ENCODE results near the genes NOP53 and BSPH1.

- PRO-cap = no peak
- RAMPAGE, long total RNA, 4 experiments = no peak in any of the 4 experiments
These were observed 23.6 kb downstream of the ZNF541 start for GRCh38 chr19:47549266-47549854.

DNA sequence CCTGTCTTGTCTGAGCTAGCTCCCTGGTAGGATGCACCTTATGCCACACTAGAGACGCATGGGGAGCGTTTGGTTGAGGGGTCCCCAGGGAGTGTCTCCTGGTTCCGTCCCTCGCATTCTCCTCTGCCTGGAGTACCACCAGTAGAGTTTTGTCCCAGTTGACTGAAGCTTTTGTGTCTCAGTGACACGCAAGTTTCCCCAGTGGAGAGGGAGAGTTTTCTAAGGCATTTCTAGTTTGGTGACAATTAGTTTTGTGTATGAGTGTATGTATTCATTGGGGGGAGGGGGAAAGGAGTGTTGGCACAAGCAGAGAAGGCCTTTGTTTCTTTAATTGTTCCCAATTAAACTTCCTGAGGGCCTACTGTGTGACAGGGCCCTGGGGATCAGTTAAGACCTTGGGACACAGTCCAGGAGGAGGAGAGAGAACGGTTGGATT lies 4.7 kb downstream of the BICRA start:
- PRO-cap = no peak
- RAMPAGE, long total RNA, 4 experiments = no peak in any of the 4 experiments

DNA sequence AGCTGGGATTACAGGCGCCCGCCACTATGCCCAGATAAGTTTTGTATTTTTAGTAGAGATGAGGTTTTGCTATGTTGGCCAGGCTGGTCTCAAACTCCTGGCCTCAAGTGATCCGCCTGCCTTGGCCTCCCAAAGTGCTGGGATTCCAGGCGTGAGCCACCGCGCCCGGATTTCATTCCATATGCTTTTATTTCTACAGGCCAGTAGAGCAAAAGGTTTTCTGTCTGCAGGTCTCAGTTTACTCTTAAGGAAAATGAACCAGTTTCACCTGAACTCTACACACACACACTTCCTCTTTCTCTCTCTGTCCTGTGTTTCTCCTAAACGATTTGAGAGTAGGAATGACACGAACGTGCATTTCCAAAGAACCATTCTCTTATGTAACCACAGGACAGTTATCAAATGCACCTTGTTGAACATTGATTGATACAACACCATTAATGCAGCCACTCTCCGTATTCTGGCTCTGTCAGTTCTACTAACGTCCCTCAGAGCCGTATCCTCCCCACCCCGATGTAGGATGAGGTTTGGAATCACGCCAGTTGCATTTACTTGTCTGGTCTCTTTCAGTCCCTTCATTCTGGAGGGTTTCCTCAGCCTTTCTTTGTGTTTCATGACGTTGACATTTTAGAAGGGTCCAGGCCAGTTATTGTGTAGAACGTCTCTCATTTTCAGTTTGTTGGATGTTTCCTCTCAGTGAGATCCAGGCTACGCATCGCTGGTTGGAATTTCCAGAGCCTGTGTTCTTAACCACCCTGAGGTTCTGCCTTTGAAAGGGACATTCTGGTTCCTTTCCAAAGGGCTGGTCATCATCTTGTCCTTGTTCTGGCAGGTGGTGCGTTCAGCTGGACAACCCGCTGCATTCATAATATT lies 35.9 kb downstream of the BICRA start:
- PRO-cap = no peak
- RAMPAGE, long total RNA, 4 experiments = no peak in any of the 4 experiments

- PRO-cap = unidirectional peak, plus-strand start at chr19:47745541; bidirectional peak, plus-strand start at chr19:47745829, minus-strand start at chr19:47745781
- RAMPAGE, long total RNA, 4 experiments = start-site peak on the plus strand in 4 of 4 experiments, at chr19:47745526-47745718 at its widest, 51 to 671 reads per replicate
These were observed at the start of gene NOP53 for GRCh38 chr19:47745074-47746030. NOP53 (plus strand) TSS chr19:47745546.

GRCh38 chr19:47781941-47782467 lies 3.5 kb downstream of the SELENOW start:
- PRO-cap = unidirectional peak, minus-strand start at chr19:47782073
- RAMPAGE, long total RNA, 4 experiments = no peak in any of the 4 experiments

DNA sequence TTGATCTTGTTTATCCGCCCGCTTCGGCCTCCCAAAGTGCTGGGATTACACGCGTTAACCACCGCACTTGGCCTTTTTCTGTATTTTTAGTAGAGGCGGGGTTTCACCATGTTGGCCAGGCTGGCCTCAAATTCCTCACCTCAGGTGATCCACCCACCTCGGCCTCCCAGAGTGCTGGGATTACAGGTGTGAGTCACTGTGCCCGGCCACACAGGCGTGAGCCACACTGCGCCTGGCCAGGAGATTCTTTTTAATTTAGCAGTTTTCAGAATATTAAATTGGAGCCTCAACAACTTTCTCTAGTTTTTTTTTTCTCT lies 11.3 kb downstream of the SELENOW start:
- PRO-cap = no peak
- RAMPAGE, long total RNA, 4 experiments = no peak in any of the 4 experiments

- PRO-cap = no peak
- RAMPAGE, long total RNA, 4 experiments = no peak in any of the 4 experiments
These were observed 6.0 kb upstream of the TPRX2 start for GRCh38 chr19:47853135-47853430.

DNA sequence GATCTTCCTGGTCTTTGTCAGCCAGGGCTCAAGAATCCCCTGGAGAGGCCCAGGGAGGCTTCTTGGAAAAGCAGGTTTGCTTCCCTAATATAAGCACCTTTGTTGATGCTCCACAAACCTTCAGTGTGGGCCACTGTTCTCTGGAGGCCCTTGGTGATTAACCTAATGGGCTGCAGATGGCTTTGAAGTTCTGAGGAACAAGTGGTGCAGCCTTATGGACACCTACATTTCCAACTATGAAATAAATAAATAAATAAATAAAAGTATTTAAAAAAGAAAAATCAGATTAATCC lies at the start of gene BSPH1:
Gene BSPH1, minus strand, starts transcription at position 61 of the 293 bp plus-strand sequence.
- PRO-cap = no peak
- RAMPAGE, long total RNA, 4 experiments = no peak in any of the 4 experiments

DNA sequence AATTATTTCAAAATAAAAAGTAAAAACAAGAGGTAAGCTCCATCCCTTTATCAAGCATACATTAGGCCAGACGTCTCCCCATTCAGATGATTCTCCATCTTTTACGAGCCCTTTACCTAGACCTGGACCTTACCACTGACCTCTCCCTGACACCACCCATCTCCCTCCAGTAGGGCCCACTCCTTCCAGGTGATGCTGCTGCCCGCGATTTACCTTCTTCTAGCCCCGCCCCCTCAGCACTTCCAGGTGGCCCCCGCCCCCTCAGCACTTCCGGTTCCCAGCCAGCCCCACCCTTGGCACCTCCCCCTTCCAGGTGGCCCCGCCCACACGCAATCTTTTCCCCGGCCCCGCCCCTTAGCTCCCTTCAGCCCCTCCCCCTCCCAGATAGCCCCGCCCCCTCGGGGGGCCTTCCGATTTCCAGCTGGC lies 662 bp downstream of the LIG1 start:
- PRO-cap = bidirectional peak, plus-strand start outside the sequence, minus-strand start at position 211 of the sequence
- RAMPAGE, long total RNA, 4 experiments = no peak in any of the 4 experiments

DNA sequence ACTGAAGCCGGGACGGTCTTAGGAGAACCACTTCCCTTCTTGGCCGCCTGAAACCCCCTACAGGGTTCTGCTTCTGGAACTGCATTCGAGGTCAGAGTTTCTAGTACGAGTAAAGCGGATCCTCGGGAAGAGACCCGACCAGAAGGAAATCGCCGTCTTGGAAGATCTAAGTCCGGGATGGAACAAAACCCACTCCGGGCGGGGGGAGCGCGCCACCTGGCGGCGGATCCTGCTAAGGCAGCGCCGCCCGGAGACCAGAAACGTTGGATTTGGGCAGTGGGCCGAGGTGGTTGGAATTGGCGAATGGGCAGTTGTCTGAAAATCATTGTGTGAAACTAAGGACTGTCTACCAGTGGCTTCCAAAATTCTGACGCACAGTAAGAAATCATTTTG lies 21.3 kb downstream of the ZNF114 start:
- PRO-cap = no peak
- RAMPAGE, long total RNA, 4 experiments = no peak in any of the 4 experiments

DNA sequence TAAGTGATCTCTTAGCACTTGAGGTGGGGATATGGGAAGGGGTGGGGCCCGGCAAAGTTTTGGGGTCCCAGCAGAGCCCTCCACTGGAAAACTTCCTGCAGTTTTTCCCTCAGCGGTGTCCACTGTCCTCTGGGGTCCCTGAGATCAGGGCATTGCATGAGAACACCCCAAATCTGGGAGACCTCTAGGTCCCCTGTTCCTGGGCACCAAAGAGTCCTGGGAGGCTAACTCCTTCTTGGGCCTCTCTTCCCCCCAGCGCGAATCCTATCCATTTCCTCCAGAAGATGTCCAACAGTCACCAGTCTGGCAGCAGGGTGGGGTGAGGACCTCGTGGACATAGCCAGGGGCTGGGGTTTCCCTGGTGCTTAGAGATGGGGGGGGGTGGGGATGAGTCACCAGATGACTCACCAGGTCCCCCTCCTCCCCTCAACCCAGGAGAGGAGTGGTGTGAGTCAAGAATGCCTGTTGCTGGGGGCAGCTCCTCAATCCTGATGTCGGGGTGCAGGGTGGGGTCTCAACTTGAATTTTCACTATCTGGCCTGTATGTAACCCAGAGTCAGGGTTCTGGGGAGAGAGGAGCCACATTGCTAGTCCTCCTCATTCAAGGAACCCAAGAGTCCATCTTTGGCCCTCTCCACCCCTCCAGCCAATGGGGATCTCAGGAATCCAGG lies 518 bp downstream of the EMP3 start:
- PRO-cap = bidirectional peak, plus-strand start at position 450 of the sequence, minus-strand start at position 338 of the sequence
- RAMPAGE, long total RNA, 4 experiments = no peak in any of the 4 experiments

DNA sequence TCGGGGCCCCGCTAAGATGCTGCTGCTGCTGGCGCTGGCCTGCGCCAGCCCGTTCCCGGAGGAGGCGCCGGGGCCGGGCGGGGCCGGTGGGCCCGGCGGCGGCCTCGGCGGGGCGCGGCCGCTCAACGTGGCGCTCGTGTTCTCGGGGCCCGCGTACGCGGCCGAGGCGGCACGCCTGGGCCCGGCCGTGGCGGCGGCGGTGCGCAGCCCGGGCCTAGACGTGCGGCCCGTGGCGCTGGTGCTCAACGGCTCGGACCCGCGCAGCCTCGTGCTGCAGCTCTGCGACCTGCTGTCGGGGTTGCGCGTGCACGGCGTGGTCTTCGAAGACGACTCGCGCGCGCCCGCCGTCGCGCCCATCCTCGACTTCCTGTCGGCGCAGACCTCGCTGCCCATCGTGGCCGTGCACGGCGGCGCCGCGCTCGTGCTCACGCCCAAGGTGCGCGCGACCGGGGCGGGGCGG lies 5.0 kb downstream of the GRIN2D start:
- PRO-cap = unidirectional peak, minus-strand start at position 294 of the sequence; unidirectional peak, minus-strand start at position 322 of the sequence; bidirectional peak, plus-strand start outside the sequence, minus-strand start at position 427 of the sequence
- RAMPAGE, long total RNA, 4 experiments = no peak in any of the 4 experiments

- PRO-cap = bidirectional peak, plus-strand start at chr19:48502443, minus-strand start at chr19:48502280
- RAMPAGE, long total RNA, 4 experiments = no peak in any of the 4 experiments
These were observed 9.5 kb downstream of the LMTK3 start for GRCh38 chr19:48502014-48502721.

DNA sequence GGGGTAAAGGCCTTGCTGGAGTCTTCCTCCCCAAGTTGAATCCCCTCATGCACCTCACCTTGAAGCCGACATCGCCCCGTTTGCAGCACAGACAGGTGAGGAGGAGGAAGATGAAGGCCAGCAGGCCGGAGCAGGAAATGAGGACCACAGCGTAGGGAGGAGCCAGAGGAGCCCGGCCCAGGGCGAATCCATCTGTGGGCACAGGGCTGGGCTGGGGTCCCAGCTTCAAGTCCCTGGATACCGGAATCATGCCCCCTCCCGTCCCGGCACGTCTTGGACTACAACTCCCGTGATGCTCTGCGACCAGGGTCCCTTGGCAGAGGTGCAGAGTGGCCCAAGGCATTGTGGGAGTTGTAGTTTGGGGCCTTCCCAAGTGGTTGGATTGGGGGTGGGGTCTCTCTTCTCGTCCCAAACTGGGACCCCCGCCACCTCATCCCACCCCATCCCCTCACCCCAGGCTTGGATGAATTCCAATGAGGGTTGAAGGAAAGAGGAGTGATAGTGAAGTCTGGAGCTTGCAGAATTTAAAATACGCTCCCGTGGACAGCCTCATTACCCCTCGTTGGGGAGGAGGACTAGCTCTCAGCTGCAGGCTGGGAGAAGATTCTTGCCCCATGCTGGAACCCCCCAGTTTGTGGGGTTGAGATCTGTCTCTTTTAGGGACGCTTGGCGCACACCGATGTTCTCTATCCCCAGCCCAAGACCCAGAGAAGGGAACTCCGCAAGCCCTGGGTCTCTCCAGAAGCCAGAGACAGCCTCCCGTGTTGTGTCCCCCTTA lies 1.0 kb downstream of the LMTK3 start:
- PRO-cap = no peak
- RAMPAGE, long total RNA, 4 experiments = no peak in any of the 4 experiments

- PRO-cap = no peak
- RAMPAGE, long total RNA, 4 experiments = no peak in any of the 4 experiments
These were observed 21.3 kb downstream of the SULT2B1 start for GRCh38 chr19:48573132-48573770.

GRCh38 chr19:48632651-48633822 lies 4.1 kb downstream of the DBP start:
- PRO-cap = bidirectional peak, plus-strand start at chr19:48632866, minus-strand start at chr19:48632927; unidirectional peak, plus-strand start at chr19:48633401
- RAMPAGE, long total RNA, 4 experiments = no peak in any of the 4 experiments

DNA sequence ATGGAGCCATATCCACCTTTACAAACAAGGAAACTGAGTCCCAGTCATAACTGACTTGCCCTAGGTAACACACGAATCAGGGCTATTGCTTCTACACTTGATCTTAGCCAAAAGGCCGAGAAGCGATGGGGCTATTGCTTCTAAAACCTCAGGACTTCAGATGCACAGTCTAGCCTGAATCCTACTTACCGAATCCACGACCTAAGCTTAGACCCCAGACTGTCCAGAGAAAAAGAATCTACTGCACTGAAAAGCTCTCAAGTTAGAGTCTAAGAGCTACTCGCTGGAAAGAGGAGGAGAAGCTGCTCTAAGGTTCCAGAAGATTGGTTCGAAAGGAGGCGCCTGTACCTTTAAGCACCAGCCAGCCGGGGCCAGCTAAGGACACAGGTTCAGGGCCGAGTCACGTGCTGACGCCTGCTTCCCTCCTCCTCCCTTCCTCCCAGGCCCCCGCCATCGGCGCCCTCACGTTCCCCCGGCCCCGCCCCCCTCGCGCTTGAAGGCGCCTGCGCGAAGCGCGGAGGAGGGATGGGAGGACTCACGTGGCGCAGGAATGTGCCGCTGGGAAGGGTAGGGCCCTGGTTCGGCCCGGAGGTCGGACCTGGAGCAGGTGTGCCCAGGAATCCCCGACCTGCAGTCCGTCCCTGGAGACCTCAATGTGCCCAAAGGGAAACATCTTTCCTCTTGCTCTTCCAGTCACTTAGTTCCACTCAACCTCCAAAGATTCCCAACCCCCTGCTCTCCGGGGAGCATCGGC lies 2.8 kb downstream of the DBP start:
- PRO-cap = bidirectional peak, plus-strand start at position 576 of the sequence, minus-strand start at position 325 of the sequence
- RAMPAGE, long total RNA, 4 experiments = start-site peak on the minus strand in 3 of 4 experiments, centred at positions 316 to 341 of the sequence, 7 to 22 reads per replicate

DNA sequence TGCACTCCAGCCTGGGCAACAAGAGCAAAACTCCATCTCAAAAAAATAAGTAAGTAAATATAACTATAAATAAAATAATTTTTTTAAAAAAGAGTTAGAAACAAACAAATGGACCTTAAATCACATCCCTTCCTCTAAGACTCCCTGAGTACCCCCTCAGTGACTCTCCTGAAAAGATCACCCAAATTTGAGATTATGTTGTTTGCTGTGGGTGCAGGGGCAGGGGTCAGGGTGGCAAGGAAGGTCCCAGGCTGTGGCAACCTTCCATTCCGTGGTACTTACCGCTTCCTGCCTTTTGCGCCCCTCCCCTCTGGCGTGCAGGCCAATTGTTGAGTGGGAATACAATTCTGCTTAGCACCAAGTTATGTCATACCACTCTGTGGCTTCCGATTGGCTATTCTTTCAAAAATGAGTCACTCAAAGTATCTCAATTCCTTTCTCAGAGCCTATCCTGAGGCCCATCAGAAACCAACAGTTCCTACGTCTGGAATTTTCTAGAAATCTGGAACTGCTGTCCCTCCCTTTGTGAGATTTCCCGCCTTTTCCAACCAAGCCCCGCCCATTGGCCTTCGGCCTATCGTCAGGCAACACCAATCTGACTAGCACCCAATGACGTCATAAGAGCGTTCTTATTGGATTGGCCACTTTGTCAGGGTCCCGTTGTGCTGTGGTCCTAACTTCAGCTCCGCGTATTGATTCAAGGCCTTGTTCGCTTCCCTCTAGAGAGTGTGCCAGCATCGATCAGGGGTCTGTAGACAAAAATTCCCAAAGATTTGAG lies 12.0 kb downstream of the NTN5 start:
- PRO-cap = no peak
- RAMPAGE, long total RNA, 4 experiments = no peak in any of the 4 experiments

- PRO-cap = no peak
- RAMPAGE, long total RNA, 4 experiments = no peak in any of the 4 experiments
These were observed 10.5 kb upstream of the NTN5 start for GRCh38 chr19:48683301-48683763.

DNA sequence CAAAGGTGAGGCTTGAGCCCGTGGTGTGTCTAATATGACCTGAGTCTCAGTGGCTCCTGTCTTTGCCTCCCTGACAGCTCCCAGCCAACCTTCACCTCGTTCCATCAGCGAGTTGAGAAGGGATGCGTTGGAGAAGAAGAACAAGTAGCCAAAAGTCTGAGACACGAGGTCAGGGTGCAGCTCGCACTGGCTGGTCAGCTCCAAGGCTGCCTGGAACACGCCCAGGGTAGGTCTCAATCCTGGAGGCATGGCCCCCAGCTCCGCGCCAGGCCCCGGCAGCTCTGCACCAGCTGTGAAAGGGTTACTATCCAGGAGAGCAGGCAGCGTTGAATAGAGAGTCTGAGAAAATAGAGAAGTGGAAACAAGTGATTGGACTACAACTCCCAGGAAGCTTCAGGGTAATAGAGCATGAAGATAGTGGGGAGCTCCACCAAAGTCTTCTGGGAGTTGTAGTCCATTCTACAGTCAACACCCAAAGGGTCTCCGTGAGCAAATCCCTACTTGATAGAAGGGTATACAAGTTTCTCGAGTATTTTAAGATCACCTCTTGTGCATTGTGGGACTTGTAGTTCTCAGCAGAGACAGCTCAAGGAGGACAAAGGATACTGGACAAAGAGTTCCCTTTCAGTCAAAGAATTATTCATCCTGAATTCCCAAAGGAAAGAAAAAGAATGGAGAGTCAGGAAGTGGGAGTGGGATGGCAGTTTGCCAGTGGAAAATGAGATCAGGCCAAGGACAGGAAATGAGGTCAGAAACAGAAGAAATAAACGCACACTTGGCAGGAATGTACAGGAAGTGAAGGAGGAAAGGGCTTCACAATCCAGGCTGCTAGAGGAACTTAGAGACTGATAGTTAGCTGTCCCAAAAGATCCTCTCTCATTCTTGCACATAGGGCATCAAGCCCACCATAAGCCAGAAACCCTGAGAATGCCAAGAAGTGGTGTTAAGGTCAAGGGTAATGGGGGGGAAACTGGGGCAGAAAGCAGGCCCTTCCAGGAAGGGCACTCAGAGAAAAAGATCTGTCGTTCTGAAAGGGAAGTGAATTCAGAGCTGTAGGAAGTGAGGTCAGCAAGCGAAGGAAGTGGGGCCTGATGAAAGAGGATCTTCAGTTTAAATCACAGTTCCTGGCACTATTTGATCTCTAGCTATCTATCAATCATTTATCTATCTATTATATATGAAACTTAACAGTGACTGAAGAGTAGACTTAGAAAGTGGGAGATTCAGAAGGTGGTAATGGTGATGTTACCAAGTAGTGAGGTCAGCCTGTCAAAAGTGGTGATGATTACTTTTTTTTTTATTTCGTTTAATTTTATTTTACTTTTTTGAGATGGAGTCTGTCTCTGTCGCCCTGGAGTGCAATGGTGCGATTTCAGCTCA lies 5.6 kb upstream of the MAMSTR start:
- PRO-cap = unidirectional peak, plus-strand start at position 794 of the sequence
- RAMPAGE, long total RNA, 4 experiments = no peak in any of the 4 experiments